Osteoblast (primary cell): ENCODE measurements around the gene PRMT1.

DNA sequence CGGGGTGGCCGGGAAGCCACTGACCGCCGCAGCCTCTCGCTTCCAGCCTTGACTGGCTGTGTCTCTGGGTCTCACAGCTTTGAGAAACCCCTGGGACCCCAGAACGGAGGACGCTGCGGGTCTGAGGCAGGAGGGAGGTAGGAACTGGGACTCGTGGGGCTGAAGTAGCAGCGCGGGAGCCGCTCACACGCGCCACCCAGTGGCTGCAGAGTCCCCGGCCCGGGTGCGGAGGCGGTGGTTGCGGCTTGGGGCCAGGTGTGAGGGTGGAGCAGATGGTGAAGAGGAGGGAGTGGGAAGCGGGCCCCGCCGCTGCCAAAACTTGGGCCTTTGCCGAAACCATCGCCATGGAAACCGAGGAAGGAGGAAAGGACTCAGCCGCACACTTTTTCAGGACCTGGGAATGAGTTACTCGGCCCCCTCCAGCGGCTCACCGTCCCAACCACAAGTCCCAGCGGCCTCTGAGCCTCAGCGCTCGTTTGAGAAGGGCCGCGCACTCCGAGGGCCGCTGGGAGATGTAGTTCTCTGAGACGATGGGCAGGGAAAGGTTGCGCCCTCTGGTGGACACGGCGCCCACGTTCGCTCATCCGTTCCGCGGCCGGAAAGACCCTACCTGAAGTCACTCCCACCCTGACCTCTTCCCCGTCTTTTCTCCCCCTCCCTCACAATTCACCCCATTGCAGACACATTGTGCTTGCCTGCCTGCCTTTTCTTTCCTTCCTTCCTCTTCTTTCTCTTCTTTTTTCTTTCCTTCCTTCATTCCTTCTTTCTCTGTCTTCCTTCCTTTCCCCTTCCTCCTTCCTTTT is 2.2 kb upstream of the SLC17A7 start:
- CAGE, long polyA plus RNA = no peak
- RRBS = no CpG with 5 or more reads among the region's 47 CpGs

DNA sequence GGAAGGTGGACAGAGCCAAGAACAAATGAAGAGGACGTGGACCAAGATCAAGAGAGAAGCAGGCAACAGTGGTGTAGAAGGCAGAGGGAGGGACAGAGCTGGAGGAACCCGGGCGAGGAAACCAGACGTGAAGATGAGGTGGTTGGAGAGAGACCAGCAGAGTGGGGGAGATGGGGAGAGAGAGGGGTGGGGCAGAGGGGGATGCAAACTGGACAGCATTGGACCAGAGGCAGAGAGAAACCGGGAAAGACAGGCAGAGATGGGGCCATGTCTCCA is 1.2 kb downstream of the FLT3LG start:
- CAGE, long polyA plus RNA = no peak
- RRBS = 43% methylated on average over 1 of the region's 5 CpGs

DNA sequence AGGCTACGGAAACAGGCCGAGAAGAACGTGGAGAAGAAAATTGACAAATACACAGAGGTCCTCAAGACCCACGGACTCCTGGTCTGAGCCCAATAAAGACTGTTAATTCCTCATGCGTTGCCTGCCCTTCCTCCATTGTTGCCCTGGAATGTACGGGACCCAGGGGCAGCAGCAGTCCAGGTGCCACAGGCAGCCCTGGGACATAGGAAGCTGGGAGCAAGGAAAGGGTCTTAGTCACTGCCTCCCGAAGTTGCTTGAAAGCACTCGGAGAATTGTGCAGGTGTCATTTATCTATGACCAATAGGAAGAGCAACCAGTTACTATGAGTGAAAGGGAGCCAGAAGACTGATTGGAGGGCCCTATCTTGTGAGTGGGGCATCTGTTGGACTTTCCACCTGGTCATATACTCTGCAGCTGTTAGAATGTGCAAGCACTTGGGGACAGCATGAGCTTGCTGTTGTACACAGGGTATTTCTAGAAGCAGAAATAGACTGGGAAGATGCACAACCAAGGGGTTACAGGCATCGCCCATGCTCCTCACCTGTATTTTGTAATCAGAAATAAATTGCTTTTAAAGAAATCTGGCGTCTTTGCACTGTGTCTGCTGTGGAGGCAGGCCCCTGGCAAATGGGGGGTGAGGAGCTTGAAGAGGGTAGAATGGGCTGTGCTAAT is 4.4 kb upstream of the RPS11 start:
- CAGE, long polyA plus RNA = no peak
- RRBS = no CpG with 5 or more reads among the region's 10 CpGs

DNA sequence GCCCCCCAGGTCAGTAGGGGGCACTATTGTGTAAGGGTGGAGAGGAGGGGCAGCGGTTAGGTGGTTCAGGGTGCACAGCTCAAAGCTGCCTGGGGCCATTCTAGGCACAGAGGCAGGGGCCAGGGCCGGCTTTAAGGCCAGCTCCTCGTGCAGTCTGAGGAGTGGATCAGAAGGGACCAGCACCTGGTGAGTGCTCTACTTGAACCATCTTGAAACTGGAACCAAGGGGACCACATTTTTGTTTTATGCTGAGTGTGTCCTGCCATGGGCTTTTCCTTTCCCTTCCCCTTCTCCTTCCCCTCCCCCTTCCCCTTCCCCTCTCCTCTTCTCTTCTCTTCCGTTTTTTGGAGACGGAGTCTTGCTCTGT is 5.7 kb upstream of the FCGRT start:
- CAGE, long polyA plus RNA = no peak
- RRBS = no CpG with 5 or more reads among the region's 5 CpGs

DNA sequence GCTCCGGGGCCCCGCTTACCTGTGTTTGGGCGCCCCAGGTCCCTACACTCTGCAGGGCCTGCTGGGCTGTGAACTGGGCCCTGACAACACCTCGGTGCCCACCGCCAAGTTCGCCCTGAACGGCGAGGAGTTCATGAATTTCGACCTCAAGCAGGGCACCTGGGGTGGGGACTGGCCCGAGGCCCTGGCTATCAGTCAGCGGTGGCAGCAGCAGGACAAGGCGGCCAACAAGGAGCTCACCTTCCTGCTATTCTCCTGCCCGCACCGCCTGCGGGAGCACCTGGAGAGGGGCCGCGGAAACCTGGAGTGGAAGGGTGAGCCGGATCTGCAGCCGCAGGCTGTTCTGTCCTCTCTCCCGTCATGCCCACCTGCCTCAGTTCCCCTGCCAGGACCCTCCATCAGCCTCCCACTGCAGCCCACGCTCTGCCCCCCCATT is 1.7 kb downstream of the FCGRT start:
- CAGE, long polyA plus RNA = no peak
- RRBS = 0% methylated on average over 3 of the region's 21 CpGs

GRCh38 chr19:49546821-49547401 is 19.1 kb downstream of the RCN3 start:
- CAGE, long polyA plus RNA = no peak
- RRBS = no CpG with 5 or more reads among the region's 7 CpGs

- CAGE, long polyA plus RNA = no peak
- RRBS = no CpG with 5 or more reads among the region's 5 CpGs
These were observed 1.3 kb upstream of the PRR12 start for GRCh38 chr19:49589708-49589962.

DNA sequence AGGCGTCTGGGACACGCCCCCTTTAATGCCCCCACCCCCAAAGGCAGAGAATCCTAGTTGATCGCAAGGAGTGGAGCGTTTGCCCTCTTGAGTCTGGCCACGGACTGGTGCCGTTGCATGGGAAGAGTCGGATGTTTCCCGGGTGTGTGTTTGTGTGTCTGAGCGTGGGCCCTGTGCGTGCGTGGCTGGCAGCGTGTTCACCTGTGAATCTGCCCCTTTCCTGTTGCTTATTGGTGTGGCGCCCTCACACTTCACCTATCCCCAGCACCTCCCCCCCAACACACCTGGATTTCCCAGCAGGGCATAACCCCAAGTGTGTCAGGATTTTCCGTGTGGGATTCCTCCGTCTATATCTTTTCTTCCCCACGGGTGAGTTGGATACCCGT is 1.3 kb downstream of the PRR12 start:
- CAGE, long polyA plus RNA = no peak
- RRBS = no CpG with 5 or more reads among the region's 17 CpGs

DNA sequence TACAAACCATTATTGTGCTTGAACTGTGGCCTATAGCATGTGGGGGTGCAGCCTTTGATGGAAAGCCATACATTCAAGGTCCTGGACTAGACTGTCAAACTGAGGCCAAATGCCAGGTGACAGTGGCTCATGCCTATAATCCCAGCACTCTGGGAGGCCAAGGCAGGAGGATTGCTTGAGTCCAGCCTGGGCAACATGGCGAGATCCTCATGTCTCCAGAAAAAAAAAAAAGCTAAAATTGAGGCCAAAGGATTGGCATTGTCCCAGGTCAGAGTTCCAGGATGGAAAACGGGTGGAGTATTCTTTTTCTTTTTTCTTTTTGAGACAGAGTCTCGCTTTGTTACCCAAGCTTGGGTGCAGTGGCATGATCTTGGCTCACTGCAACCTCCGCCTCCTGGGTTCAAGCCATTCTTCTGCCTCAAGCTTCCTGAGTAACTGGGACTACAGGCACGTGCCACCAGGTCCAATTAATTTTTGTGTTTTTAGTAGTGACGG is 10.6 kb downstream of the RRAS start:
- CAGE, long polyA plus RNA = no peak
- RRBS = no CpG with 5 or more reads among the region's 6 CpGs

- CAGE, long polyA plus RNA = no peak
- RRBS = 6% methylated on average over 1 of the region's 14 CpGs
These were observed 537 bp downstream of the SCAF1 start for GRCh38 chr19:49642407-49643085.

DNA sequence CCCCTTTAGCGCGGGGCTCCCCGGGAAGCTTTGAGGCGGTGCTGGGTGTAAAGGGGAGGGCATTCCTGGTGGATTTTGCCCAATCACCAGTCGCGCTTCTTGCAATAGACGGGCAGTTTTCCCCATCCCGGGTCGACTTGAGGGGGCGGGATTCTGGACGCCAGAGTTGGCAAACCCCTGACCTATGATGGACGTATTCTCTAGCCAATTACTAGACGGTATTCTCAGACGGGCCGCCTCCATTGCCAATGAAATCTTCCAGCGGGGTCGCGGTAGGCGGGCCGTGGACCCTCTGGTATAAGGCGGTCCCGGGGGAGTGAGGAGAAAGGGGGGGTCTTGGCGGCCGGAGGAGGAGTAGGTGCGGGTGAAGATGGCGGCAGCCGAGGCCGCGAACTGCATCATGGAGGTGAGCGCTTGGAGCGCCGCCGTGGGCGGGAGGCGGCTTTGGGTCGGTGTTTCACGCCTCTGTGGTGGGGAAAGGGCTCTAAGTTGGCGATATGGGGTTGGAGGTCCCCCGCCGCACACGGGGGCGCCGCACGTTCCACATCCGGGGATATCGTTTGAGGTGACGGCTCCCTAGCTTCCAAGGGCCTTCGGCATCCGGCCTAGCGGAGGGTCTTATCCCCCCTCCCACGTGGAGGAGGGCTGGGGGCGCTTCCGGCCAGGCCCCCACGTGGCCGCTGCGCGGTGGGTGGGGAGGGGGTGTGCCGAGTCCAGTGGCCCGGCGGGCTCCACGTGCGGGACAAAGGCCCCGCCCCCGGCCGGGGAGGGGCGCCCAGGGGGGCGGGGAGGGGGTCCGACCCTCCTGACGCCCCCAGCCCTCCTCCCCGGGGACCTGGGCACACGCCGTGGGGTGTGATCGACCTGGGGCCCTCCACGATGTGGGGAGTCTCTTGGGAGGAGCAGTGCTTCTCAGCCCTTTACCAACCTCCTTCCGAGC is at the start of gene PRMT1:
PRMT1 (plus strand) TSS at position 361 of the 940 bp plus-strand sequence.
- CAGE, long polyA plus RNA = start-site peak on the plus strand centred at position 344 of the sequence, 48 bp wide, 313 and 145 reads in 2 replicates
- RRBS = 2% methylated on average over 36 of the region's 75 CpGs

GRCh38 chr19:49685661-49686153 is 3.7 kb upstream of the ADM5 start:
- CAGE, long polyA plus RNA = no peak
- RRBS = no CpG with 5 or more reads among the region's 14 CpGs

DNA sequence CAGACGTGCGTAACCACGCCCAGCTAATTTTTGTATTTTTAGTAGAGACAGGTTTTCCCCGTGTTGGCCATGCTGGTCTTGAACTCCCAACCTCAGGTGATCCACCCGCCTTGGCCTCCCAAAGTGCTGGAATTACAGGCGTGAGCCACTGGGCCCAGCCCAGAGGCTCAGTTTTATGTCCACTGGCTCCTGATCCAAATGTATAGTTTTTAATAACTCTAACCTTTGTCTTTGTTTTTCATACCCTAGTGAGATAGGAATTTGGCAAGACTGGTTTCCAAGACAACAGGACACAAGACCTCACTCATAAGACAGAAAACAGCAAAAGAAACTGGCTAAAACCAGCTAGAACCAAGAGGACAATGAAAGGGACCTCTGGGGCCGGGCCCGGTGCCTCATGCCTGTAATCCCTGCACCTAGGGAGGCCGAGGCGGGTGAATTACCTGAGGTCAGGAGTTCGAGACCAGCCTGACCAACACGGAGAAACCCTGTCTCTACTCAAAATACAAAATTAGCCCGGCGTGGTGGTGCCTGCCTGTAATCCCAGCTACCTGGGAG is 27.6 kb downstream of the CPT1C start:
- CAGE, long polyA plus RNA = no peak
- RRBS = no CpG with 5 or more reads among the region's 14 CpGs

GRCh38 chr19:49779787-49780590 is 13.2 kb downstream of the AP2A1 start:
- CAGE, long polyA plus RNA = no peak
- RRBS = 97% methylated on average over 2 of the region's 10 CpGs

GRCh38 chr19:49862475-49862853 is 4.9 kb downstream of the PNKP start:
- CAGE, long polyA plus RNA = no peak
- RRBS = no CpG with 5 or more reads among the region's 29 CpGs

- CAGE, long polyA plus RNA = no peak
- RRBS = no CpG with 5 or more reads among the region's 20 CpGs
These were observed 1.6 kb downstream of the IL4I1 start for GRCh38 chr19:49894886-49895742.

- CAGE, long polyA plus RNA = no peak
- RRBS = no CpG with 5 or more reads among the region's 26 CpGs
These were observed 5.0 kb upstream of the ATF5 start for GRCh38 chr19:49923833-49924628.

GRCh38 chr19:49988187-49989228 is 27.5 kb upstream of the SIGLEC11 start:
- CAGE, long polyA plus RNA = no peak
- RRBS = no CpG with 5 or more reads among the region's 23 CpGs

DNA sequence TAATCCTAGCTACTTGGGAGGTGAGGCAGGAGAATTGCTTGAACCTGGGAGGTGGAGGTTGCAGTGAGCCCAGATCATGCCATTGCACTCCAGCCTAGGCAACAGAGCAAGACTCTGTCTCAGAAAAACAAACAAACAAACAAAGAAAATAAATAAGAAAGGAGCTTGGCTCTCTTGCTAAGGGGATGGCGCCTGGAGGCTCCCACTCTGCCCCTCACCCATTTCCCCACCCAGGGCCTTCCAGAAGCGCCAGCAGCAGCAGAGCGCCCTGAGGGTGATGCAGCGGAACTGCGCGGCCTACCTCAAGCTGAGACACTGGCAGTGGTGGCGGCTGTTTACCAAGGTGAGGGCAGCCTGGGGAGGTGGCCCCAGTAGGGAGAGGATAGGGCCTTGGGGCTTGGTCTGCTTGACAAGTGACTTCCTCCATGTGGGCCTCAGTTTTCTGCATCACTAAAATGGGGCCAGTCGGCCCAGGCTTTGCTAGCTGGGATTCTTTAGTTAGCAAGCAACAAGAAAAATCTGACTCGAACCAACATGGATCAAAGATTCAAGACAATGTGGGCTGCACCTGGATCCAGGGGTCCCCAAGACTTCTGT is 59.8 kb downstream of the MYH14 start:
- CAGE, long polyA plus RNA = no peak
- RRBS = no CpG with 5 or more reads among the region's 9 CpGs

DNA sequence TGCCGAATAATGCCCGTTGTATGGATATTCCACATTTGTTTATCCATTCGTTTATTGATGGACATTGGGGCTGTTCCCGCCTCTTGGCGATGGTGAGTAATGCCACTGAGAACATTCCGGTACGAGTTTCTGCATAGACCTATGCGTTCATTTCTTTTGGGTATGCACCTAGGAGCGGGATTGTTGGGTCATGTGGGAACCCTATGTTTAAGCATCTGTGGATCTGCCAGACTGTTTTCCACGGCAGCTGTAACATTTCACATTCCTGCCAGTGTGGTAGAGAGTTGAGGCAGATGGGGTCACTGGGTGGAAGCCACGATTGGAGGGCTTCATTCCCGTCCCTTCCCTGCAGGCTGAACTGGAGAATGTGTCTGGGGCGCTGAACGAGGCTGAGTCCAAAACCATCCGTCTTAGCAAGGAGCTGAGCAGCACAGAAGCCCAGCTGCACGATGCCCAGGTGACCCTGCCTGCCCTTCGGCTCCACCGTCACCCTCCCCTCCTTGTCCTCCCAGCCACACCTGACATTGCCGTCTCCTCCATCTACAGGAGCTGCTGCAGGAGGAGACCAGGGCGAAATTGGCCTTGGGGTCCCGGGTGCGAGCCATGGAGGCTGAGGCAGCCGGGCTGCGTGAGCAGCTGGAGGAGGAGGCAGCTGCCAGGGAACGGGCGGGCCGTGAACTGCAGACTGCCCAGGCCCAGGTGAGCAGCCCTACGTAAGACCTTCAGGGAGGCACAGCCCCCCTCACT is 49.3 kb downstream of the KCNC3 start:
- CAGE, long polyA plus RNA = no peak
- RRBS = no CpG with 5 or more reads among the region's 28 CpGs